Melanocyte of skin (primary cell): ENCODE results near the gene PLCL2.

- CAGE, long polyA plus RNA, 2 experiments, result no peak in any of the 2 experiments
Measured at GRCh38 chr3:15148655-15149012, 49.7 kb upstream of the RBSN start.

- CAGE, long polyA plus RNA, 2 experiments, result no peak in any of the 2 experiments
Measured at GRCh38 chr3:15218024-15218402, 12.0 kb downstream of the CAPN7 start.

DNA sequence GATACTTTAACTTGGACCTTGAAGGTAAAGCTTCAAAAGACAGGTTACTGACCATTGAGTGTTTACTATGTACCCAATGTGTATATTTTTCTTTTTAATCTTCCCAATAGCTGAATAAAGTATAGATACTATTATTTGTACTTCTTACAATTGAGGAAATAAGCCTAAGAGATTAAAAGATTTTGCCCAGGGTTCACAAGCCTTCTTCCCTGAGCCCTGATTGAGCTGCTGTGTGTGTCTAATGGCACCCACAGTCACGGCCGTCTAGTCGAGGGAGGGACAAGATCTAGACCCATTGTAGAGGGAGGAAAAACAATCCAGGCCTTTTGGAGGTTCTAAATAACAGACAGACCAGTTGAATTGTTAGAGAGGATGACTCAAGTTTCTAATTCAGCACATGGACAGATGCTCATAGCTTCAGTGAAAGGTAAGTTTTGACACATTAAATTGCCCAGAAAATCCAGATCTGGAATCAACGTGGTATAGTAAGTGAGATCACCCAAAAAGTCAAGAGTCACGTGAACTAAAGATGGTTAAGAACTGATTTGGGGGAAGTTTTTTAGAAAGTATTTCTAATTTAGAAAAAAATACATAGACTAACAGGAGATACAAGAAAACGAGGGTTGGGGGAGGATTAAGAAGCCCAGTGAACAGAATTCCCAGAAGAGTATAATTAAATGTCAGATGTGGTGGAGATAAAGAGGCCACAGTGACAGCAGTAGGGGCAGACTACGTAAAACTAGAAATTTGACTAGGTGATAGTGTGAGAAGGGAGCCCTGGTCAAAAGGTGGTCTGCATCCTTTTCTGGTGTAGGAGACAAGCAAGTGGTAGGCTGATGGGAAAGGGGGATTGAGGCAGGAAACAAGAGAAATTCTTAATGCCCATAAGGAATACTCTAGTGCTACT lies 47.0 kb downstream of the CAPN7 start:
- CAGE, long polyA plus RNA, 2 experiments, result no peak in any of the 2 experiments

GRCh38 chr3:15310394-15311179 lies 21.8 kb downstream of the SH3BP5 start:
- CAGE, long polyA plus RNA, 2 experiments, result no peak in any of the 2 experiments

- CAGE, long polyA plus RNA, 2 experiments, result no peak in any of the 2 experiments
Measured at GRCh38 chr3:15381073-15381614, 46.2 kb downstream of the METTL6 start.

DNA sequence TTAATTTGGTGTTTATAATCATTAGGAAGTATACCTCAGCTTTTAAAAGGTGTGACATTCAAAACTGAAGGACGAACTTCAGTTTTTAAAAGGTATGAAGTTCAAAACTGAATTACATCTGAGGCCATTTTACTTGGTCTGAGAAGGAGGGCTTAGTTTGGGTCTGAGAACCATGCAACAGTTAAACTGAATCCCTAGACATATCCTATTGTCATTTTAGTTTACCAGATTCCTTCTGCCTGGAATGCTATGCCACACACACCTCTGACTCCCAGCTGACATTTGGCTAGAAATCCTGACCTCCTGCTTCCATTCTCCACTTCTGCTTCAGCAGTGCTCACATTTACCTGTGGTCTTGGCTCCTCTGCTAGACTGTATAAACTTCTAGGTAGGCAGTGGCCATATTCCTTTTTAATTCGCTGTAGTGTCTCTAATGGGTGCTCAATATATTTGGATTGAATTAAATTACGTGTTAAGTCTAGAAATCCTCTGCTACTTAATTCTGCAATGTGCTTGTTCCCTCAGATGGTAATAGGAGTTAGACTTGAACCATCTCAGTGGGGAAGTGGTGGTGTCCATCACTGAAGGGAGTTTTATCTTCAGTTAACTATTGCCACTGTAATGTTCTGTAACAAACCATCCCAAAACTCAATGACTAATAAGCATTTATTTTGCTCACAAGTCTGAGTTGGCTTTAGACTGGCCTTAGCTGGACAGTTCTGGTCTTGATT lies 15.5 kb downstream of the EAF1 start:
- CAGE, long polyA plus RNA, 2 experiments, result no peak in any of the 2 experiments

- CAGE, long polyA plus RNA, 2 experiments, result no peak in any of the 2 experiments
Measured at GRCh38 chr3:15467819-15468299, 40.5 kb downstream of the EAF1 start.

- CAGE, long polyA plus RNA, 2 experiments, result no peak in any of the 2 experiments
Measured at GRCh38 chr3:15630628-15631064, 29.1 kb downstream of the BTD start.

DNA sequence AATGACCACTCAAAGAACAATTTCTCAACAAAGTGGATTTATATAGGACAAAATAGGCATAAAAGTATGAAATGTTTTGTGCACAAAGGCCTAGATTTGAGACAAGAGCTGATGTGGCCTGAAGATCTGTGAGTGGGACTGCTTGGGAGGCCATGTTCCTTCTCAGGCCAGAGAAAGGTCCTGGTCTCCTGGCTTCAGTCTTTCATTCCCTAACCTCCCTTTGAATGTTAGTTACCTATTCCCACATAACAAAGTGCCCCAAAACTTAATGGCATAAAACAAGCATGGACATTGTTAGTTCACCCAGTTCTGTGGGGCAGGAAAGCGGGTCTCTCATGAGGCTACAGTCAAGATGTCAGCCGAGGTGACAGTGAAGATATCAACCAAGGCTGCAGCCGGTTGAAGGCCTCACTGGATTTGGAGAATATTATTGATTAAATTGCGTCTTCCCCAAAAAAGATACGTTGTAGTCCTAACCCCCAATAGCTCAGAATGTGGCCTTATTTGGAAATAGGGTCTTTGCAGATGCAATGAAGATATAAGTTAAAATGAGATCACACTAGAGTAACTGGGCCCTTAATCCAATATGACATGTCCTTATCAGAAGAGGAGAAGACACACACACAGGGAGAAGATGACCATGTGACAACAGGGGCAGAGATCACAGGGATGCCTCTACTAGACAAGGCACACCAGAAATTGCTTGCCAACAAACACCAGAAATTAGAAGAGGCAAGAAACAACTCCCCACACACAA lies 46.9 kb downstream of the BTD start:
- CAGE, long polyA plus RNA, 2 experiments, result no peak in any of the 2 experiments

- CAGE, long polyA plus RNA, 2 experiments, result no peak in any of the 2 experiments
Measured at GRCh38 chr3:15808996-15809845, 11.4 kb upstream of the ANKRD28 start.

DNA sequence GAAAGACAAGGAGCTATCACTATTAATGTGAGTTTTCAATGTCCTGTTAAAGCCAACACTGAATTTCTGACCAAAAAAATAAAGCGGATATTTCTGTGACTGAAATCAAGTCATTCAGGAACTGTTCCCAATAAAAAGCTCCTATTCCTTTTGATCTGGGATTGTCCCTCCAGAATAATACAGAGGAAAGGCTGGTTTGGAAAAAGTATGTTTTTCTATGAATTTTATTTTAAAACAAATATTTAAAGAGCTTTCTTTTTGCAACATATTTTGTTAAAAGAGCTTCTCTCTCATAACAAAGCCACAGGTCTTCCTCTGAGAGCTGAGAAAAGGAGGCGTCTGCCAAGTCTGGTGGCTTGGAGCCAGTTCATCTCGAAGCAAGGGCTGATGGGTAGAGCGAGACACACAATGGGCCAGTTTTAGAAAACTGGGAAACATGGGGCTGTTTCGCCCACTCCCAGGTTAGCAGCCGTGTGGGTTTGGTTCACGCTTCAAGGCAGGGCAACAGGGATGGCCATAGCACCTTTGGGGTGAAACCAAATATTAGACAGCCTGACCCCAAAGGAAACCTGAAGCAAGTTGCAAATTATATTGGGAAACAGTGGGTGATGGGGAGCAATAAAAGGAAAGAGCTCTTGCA lies 88.7 kb upstream of the GALNT15 start:
- CAGE, long polyA plus RNA, 2 experiments, result no peak in any of the 2 experiments

DNA sequence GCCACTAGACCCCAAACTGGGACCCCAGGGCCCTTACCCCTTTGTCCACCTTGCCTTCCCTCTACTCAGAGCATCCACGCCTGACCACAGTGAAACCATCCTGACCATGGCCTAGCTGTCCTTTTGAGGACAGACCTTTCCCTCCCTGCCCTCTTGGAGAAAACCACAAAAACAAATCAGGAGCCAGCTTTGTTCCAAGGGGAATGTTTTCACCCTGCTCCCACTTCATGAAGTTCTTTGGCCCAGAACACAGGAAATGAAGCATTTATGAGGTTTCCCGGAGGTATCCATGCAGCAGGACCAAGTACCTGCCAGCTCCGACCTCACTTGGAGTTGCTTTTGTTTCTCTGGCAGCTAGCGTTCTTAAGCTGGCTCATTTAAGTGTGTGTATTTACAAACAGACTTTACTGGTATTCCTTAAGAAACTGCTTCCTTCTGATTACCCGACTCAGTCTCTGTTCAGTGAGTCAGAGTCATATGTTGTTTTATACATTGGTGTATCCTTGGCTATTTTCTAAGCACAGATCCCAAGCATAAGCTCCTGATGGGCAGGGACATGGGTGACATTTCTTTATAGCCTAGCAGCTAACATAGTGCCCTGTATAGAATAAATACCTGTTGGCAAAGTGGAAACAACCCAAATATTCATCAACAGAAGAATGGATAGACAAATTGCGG lies 34.0 kb upstream of the GALNT15 start:
- CAGE, long polyA plus RNA, 2 experiments, result no peak in any of the 2 experiments

GRCh38 chr3:16267213-16267653 lies 2.2 kb downstream of the OXNAD1 start:
- CAGE, long polyA plus RNA, 2 experiments, result no peak in any of the 2 experiments

DNA sequence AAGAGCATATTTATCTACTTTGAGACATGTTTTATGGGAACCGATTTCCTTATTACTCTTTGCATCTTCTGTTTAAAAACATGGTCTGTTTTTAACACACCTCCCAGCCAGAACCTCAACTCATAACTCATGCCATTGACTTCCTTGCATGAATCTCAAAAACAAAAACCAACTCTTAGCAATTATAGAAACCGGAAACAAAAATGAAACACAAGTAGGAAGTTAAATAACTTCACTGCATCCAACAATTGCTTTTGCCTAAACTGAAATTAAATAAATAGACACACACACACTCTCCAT lies 32.2 kb downstream of the RFTN1 start:
- CAGE, long polyA plus RNA, 2 experiments, result no peak in any of the 2 experiments

DNA sequence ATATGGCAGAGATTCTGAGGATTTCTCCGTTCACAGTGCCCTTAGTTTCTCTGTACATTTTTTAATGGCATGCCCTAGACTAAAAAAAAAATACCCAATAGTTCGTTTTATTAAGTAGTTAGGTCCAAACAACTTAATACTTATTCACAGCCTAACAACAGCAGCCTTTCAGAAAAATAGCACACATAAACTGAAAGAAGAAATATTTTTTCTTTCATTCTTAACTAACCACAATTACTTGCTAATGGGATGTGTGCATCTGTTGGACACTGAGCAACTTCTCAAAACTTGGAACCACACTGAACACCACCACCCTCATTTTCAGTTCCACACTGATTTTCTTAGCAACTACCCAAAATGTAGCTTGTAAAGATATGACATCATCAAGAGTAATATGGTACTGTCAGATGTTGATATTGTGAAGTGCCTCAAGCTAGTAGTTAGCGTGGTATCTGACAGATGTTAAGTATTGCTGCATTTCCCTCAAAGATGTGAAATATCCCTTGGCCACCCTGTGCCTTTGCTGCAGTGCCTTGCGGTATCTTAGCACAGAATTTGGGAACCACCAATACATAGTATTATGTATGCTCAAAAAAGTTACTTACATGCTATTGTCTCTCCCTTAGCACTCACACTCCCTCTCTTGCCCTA lies 9.3 kb downstream of the RFTN1 start:
- CAGE, long polyA plus RNA, 2 experiments, result no peak in any of the 2 experiments

DNA sequence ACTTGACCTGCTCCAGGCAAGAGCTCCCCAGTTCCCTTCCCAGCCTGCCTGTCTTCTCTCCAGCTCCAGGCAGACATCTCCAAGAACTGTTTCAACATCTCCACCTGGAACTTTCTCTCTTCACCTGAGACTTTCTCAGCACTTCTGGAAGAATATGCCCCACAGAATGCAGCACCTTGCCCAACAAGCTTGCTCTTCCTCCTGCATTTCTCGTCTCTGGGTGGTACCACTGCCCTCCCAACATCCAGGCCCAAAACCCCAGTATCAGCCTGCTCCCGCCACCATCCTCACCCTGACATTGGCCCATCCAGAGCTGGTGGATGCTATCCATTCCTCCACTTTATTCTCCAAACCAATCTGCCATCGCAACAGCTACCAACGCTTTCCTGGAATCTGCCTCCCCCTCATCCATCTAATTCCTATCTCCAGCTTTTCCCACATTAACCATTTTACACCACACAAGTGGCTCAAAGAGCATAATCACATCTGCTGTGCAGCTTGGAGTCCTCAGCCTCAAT lies 8.7 kb downstream of the RFTN1 start:
- CAGE, long polyA plus RNA, 2 experiments, result no peak in any of the 2 experiments

DNA sequence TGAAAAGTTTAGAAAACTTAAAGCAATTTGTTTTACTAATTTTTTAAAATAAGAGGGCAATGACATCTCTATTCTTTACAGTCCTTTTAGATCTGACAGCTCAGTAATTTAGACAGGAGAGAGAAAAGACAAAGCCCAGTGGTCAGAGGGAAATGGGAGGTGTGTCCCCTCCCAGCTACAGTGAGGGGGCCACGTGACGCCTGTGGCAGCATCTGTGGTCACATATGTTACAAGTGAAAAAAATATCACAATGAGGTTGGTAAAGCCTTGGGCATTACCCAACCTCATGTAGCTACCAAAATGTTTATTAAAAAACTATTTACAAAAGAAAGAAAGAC lies 42.9 kb upstream of the PLCL2 start:
- CAGE, long polyA plus RNA, 2 experiments, result no peak in any of the 2 experiments

GRCh38 chr3:16884600-16885066 lies at the start of gene PLCL2:
PLCL2 (plus strand) TSS chr3:16884955.
- CAGE, long polyA plus RNA, 2 experiments, result no peak in any of the 2 experiments

GRCh38 chr3:17088905-17089336 lies 204.2 kb downstream of the PLCL2 start:
- CAGE, long polyA plus RNA, 2 experiments, result no peak in any of the 2 experiments

- CAGE, long polyA plus RNA, 2 experiments, result no peak in any of the 2 experiments
Measured at GRCh38 chr3:18443351-18444424, 18.5 kb upstream of the SATB1 start.